ENCODE results near the gene USP17L10.

DNA sequence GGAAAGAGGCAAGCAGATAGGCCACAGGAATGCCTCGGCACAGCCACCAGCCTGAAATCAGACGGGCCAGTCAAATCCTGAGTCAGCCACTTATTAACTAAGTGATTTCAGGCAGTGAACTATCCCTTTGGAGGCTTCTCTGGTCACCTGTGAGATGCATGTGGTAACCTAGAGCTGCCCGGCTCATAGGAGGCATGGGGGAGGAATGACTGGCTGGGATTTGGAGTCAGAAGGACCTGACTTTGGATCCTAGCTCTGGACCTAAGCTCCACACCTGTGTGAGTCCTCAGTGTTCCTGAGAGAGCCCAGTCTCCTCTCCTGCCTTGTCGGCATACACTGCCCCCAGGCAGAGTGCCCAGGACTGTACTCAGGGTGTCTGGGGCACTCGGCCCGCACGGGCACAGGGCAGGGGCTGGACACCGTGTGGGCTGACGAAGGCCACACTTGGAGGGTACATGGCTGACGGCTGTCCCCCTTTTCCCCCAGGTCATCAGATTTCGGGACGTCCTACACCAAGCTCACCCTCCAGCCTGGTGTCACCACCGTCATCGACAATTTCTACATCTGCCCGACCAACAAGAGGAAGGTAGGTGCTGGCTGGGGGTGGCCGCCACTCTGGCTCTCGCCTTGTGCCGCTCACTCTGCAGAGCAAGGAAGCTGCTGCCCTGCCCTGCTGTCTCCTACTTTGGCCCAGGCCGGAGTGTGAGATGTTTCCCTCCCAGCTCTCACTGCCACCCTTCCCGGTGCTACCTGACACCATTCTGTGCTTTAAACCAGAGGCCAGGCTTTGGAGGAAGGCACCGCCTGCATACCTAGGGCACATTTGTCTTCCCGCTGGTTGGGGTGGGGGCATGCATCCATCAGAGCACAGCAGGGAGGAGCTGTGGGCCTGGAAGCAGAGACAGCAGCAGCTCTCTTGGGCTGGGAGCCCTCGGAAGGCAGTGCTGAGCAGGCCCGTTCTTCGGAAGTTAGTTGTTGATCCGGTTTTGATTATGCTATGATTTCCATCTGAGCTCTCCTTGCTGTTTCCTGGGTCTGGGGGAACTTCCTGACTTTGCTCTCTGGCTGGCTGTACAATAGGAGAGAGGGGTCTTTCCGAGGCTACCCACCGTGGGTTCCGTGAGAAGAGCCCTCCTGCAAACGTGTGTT lies 96.7 kb upstream of the PSAPL1 start:
- PRO-cap, 2 experiments = no peak in any of the 2 experiments

DNA sequence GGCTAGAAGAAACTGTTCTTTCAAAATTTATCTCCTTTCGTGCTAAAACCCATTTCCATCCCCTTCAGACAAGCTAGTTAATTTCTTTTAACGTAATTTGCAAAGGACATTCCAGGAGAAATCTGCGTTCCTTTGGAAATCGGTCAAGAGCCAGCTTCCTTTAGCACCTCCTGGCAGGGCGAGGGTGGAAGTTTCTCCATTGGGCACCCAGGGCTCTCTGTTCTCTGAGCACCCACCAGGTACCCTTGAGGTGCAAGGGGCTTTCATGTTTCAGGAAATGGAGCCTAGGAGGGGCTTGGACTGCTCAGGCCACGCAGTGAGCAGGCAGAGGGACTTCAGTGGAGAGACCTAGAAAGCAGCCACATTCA lies 161.8 kb upstream of the PSAPL1 start:
- PRO-cap, 2 experiments = no peak in any of the 2 experiments

GRCh38 chr4:7649655-7650594 lies 215.2 kb upstream of the PSAPL1 start:
- PRO-cap, 2 experiments = no peak in any of the 2 experiments

- PRO-cap, 2 experiments = no peak in any of the 2 experiments
These were observed 108.4 kb downstream of the AFAP1 start for GRCh38 chr4:7831212-7831744.

DNA sequence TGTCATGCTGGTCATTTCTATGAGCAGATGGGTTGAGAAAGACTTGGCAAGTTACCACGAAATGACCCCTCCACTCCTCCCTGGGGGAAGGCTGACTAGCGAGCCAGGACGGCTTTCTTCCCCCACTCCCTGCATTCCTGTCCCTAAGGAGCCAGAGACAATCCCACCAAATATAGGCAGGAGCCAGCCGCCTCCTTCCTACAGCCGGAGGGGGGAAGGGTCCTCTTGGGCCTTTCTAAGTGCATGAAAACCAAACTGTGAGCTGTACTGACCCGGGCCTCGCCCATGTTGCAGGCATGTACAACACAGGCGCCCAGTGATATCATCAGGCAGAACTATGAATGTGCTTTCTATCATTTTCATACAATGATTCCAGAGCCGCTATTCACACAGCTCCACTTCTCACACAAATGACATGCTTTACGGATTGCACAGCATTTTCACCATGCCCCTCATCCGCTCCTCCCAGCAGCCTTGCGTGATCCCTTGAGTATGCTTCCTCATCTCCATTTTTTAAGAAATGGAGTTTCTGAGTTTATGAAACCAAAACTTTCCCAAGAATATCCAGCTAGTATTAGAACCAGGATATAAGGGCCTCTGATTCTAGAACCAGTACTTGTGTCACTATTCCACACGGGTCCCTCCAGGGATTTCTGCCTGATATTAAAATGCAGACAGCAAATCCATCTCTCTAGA lies 28.4 kb downstream of the AFAP1 start:
- PRO-cap, 2 experiments = no peak in any of the 2 experiments

DNA sequence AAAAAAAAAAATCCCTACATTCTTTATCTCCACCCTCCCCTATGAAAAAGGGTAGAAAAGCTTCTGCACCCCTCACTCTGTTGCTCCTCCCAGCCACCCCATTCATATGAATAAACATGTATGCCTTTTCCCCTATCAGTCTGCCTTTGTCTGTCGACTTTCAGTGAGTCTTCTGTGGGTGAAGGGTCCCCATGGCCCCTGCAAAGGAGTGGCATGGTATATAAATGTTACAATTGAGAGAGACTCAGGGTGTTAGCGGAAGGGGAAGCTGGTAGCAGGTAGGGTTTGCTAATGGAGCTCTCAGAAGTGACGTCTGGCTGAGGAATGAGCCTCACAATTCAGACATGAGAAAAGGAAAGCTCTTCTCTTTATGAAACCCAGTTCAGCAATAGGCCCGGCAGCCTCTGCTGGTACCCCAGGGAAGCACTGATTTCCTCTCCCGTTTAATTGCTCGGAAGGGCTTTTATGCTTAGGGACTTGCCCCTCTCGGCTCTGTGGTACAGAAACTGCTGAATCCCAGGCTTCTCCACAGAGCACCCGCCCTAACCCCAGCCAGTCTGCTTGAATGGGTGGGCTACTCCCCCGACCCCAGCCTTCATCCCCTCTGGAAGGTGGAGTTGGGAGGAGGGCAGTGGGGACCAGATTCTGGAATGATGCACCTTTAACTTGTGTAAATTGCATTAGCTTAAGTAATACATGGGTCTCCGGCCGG lies 19.4 kb upstream of the AFAP1 start:
- PRO-cap, 2 experiments = no peak in any of the 2 experiments

DNA sequence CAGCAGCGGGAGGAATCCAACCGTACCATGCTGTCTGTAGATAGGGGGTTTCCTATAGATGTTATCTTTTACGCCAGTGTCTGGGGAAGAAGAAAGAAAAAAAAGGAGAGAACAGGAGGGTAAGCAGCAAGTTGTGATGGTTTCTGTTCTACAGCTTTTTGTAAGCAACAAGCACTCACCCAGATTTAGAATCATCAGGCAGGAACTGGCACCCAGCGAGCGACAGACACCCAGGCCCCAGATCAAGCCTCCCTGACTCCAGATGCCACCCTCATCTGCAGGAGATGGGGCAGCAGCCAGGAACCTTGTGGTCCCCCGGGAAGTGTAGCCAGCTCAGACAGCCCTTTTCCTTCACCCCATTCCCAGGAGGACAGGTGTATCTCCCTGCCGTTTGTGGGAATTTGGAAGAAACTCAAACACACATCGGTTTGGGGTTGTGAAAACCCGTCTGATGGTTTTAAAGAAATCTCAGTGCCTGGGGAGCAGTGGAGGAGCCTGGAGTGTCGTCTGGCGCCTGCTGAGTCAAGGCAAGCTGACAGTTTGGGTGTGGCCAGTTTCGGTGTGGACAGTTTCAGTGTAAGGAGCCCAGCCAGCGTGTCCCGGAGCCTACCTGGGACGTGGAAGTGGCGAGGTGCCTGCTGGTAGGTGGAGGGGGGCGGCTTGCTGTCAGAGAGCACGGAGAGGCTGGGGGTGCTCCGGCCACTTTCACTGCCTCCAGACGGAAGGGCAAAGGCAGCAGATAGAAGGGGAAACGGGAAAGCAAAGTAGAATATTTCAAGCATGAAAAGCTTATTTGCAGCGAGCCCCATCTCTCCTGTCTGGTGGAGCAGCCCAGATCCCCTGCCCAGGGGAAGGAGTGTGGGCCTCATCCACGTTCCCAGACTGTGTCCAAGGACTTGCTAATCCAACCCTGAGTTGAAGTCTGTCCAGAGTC lies 80.2 kb upstream of the AFAP1 start:
- PRO-cap, 2 experiments = no peak in any of the 2 experiments

GRCh38 chr4:8069961-8071121 lies 88.3 kb downstream of the ABLIM2 start:
- PRO-cap, 2 experiments = no peak in any of the 2 experiments

- PRO-cap, 2 experiments = no peak in any of the 2 experiments
These were observed 23.8 kb downstream of the SH3TC1 start for GRCh38 chr4:8222664-8223610.

- PRO-cap, 2 experiments = no peak in any of the 2 experiments
These were observed 29.8 kb downstream of the SH3TC1 start for GRCh38 chr4:8228873-8229357.

DNA sequence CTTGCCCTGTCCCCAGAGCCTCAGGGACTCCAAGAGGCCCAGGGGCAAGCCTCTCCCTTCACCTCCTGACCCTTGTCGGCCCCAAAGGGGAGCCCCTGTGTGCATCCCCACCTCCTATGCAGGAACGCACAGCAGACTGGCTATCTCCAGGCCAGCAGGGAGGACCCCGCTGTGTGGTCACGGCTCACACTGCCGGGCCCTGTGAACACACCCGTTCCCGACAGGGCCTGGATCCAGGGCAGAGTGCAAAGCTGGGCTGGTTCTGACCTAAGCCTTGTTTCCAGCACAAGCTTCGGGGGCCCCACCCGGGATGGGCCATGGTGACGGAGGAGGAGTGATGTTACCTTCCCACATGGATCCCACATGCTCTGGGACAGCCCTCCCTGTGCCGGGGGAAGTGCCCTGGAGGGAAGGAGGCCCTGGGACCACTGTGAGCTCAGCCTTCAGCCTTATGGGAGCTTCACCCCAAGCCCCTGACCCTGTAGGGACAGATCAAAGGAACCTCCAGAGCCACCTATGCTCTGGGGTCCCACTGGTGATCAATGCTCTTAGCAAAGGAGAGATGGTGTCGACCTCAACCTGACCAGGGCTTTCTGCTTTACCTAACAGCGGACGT lies 21.9 kb upstream of the HTRA3 start:
- PRO-cap, 2 experiments = no peak in any of the 2 experiments

DNA sequence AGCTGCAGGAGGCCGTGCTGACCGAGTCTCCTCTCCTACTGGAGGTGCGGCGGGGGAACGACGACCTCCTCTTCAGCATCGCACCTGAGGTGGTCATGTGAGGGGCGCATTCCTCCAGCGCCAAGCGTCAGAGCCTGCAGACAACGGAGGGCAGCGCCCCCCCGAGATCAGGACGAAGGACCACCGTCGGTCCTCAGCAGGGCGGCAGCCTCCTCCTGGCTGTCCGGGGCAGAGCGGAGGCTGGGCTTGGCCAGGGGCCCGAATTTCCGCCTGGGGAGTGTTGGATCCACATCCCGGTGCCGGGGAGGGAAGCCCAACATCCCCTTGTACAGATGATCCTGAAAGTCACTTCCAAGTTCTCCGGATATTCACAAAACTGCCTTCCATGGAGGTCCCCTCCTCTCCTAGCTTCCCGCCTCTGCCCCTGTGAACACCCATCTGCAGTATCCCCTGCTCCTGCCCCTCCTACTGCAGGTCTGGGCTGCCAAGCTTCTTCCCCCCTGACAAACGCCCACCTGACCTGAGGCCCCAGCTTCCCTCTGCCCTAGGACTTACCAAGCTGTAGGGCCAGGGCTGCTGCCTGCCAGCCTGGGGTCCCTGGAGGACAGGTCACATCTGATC lies 36.6 kb downstream of the HTRA3 start:
- PRO-cap, 2 experiments = no peak in any of the 2 experiments

DNA sequence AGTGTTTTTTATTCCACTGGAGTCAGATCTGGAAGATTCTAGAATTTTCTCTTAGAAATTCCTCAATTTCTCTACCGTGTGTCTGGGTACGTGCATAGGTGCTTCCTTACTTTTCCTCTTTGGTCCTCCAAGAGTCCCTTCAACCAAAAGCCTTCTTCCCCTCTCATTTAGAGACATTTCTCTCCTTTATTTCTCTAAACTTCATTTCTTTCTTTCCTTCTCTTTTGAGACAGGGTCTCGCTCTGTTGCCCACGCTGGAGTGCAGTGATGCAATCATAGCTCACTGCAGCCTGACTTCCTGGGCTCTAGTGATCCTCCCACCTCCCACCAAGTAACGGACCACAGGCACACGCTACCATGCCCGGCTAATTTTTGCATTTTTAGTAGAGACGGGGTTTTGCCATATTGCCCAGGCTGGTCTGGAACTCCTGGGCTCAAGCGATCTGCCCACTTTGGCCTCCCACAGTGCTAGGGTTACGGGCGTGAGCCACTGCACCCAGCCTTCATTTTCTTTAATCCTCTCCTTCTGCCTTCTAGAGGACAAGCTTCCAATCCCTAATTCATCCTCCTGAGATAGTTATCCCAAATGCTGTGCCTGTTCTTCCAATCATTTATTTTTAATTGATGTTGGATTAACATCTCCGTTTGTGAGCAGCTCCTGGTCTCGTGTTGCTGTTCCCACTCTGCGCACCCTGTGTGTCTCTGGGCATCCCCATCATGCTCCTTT lies 42.1 kb downstream of the ACOX3 start:
- PRO-cap, 2 experiments = no peak in any of the 2 experiments

DNA sequence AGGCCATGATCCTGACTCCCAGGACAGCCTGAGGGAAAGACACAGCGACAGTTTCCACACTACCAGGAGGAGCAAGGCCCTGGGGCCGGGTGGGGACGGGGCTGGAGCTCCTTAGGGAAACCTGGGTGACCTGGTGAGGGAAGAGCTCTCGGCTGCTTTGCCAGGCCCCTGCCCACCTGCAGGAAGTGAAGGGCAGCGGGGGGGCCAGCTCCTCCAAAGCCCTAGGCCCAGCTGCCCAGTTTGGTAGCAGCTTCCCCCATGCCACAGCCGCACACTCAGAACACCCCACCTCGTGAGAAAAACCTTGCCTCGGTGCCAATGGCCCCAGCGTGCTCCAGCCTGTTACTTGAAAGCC lies 38.4 kb downstream of the ACOX3 start:
- PRO-cap, 2 experiments = no peak in any of the 2 experiments

GRCh38 chr4:8457366-8457942 lies 16.9 kb downstream of the TRMT44 start:
- PRO-cap, 2 experiments = no peak in any of the 2 experiments

- PRO-cap, 2 experiments = no peak in any of the 2 experiments
These were observed 21.7 kb upstream of the GPR78 start for GRCh38 chr4:8558443-8558938.

- PRO-cap, 2 experiments = no peak in any of the 2 experiments
These were observed 18.6 kb downstream of the CPZ start for GRCh38 chr4:8610954-8611773.

GRCh38 chr4:9000595-9000883 lies 128.9 kb upstream of the HMX1 start:
- PRO-cap, 2 experiments = no peak in any of the 2 experiments

GRCh38 chr4:9152986-9153143 lies 17.3 kb upstream of the FAM90A26 start:
- PRO-cap, 2 experiments = peak in 2 of 2 experiments; most common minus-strand start chr4:9153030 (in 2)

DNA sequence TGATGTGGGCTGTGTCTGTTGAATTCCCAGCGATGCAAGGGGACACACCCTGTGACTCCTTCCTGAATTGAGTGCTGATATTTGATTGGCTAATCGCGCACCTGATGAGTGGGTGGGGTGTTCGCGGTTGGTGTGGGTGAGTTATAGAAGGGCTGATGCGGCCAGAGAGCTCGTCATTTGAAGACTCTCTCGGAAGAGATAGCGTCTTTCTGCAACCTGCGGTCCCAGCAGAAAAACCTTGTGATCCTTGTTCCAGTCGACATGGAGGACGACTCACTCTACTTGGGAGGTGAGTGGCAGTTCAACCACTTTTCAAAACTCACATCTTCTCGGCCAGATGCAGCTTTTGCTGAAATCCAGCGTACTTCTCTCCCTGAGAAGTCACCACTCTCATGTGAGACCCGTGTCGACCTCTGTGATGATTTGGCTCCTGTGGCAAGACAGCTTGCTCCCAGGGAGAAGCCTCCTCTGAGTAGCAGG lies at the start of gene USP17L10:
TSS of gene USP17L10 (plus strand) at position 262 of the 480 bp plus-strand sequence.
- PRO-cap, 2 experiments = no peak in any of the 2 experiments